M059J (cell line): ENCODE measurements around a stretch of chr11.

- RAMPAGE, long total RNA, result no peak
Measured at GRCh38 chr11:2752844-2753239, 132.7 kb downstream of the CDKN1C start.

DNA sequence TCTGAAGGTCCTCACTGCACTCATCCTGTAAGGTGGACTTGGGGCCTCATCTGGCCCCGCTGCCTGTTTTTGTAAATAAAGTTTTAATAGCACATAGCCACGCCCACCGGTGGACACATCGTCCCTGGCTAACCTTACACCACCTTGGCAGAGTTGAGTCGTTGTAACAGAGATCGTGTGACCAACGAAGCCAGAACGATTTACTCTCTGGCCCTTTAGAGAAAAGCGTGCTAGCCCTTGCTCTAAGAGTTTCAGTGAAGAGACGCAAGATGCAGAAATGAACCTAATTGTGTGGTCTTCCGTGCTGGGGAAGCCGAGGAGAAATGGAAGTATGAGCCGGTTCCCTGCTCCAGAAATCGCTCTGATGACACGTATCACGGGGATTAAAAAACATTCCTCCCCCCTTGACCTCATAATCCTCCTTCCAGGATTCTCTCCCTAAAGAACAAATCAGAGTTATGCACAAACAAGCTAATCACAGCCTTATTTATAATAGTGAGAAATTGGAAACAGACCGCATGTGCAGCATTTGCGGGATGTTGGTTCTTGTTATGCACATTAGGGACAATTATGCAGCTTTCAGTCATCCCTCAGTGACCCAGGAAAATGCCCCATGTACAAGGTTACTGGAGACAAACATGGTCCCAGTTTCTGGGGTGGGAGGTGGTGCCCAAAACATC is 80.0 kb downstream of the CDKN1C start:
- RAMPAGE, long total RNA, result no peak

GRCh38 chr11:2883450-2883955 is 2.1 kb downstream of the CDKN1C start:
- RAMPAGE, long total RNA, result no peak

DNA sequence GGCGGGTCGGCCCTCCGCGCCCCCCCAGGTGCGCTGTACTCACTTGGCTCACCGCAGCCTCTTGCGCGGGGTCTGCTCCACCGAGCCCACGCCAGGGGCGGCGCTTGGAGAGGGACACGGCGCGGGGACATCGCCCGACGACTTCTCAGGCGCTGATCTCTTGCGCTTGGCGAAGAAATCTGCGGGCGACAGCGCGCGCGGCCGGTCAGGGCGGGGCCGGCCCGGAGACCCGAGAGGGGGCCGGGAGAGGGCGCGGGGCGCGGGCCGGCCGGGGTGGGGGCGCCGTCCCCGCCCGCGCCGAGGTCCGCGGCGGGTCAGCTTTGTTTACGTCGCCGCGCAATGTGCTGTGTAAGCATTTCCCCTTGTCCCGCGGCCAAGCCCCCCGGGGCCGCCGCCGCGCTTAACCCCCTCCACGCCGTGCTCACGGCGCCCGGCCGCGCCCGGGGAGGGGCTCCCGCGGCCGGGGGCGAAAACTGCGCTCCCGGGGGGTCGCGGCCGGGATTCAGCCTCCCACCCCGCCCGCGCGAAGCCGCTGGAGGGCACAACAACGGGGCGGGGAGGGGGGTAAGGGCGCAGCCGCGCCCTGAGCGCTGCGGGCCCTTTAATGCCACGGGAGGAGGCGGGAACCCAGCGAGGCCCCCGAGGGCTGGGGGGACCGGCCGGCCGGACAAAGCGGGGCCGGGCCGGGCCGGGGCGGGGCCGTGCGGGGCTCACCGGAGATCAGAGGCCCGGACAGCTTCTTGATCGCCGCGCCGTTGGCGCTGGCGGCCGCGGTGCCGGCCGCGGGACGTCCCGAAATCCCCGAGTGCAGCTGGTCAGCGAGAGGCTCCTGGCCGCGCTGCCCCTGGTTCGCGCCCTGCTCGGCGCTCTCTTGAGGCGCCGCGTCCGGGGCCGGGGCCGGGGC is 1.4 kb downstream of the CDKN1C start:
- RAMPAGE, long total RNA, result no peak

DNA sequence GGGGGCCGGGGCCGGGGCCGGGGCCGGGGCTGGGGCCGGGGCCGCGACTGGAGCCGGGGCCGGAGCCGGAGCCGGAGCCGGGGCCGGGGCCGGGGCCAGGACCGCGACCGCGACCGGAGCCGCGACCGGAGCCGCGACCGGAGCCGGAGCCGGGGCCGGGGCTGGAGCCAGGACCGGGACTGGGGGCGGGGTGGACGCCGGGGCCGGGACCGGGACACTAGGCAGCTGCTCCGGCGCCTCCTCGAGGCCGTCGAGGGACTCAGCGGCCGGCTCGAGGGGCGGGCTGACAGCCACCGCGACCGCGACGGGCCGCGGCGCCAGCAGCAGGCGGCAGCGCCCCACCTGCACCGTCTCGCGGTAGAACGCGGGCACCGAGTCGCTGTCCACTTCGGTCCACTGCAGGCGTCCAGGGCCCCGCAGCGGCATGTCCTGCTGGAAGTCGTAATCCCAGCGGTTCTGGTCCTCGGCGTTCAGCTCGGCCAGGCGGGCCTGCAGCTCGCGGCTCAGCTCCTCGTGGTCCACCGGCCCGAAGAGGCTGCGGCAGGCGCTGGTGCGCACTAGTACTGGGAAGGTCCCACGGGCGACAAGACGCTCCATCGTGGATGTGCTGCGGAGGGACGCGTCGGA is 602 bp downstream of the CDKN1C start:
- RAMPAGE, long total RNA, result no peak

DNA sequence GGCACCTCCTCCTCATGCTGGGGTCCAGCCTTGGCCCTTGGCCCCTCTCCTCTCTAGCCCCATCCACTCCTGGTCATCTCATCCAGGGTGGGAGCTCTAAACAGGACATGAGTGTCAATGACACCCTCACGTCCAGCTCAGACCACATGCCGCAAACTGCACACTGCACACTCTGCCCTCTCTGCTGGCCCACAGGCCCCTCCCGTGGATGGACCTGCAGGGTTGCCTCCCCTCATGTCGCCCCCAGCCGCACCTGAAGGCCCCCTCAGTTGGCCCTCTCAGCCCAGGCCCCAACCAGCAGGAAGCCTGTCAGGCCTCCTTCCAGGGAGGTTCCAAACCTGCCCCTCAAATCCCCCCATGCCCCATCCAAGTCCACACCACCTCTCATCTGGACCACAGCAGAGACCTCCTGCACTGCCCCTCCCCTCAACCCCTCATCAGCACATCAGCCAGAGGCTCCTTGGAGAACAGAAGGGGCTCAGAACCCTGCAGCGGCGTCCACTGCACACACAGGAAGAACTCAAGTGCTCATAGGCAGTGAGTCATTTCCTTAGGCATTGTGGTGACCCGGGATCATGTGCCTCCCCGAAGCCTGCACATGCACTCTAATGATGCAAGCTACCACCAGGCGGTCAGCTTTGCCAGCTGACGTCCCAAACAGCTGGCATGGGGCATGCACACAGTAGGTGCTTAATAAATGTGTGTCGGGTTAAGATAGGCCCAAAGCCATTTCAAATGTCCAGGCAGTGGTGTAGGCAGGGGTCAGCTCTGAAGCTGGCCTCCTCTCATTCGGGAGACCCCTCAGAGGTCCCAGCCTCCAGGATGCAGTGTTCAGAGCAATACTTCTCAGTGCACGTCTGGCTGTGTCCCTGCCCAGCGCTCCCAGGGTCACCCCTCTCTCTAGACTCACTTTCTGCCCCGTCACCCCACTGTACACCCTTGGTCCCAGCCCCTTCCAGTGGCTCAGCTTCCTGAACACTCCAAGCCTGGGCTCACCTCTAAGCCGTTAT is 3.4 kb upstream of the SLC22A18 start:
- RAMPAGE, long total RNA, result no peak

GRCh38 chr11:2930030-2931146 is 1.2 kb upstream of the PHLDA2 start:
- RAMPAGE, long total RNA, result no peak

- RAMPAGE, long total RNA, result no peak
Measured at GRCh38 chr11:3123943-3124329, 41.2 kb downstream of the OSBPL5 start.

DNA sequence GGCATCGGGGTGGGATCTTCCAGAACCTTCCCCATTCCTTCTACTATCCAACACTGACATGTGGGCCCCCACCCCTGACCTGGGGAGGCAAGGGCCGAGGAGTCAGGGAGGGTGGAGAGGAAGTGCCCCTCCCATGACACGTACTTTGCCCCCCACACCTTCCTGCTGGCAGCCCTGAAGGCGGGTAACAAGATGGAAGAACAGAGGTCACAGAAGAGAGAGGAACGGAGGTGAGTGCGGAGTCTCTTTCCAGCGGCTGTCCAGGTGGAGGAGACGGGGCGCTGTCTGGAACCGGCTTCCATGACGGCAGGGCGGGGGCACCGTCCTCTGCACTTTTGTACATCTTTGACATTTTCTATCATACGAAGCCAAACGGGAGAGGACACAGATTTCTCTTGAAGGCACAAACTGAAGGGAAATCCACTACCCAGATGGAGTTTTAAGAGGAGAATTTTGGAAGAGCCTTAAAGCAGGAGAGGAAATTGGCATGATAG is 16.8 kb downstream of the OSBPL5 start:
- RAMPAGE, long total RNA, result no peak

DNA sequence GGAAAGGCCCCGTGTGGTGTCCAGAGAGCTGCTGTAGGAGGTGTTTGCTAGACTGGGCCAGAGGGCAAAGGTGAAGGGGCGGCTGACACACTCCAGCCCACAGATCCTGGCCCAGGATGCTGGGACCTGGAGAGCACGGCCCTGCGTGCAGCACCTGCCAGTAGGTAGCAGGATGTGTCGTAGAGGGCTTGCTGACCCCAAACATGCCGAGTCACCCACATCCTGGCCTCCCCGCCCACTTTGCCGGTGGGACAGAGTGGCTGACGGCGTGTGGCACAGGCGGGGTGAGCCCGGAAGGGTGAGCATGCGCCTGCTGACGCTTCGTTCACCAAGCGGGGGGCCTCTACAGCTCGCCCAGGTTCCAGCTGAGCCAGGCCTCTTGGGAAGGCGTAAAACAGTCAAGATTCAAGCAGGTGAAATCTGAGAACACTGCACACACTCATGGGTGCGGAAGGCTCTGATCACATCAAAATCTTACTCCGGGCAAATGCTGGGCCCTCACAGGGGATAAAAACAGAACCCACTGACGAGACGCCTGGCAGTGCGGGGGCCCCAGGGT is 10.9 kb downstream of the OSBPL5 start:
- RAMPAGE, long total RNA, result no peak

GRCh38 chr11:3380655-3381596 is 2.0 kb upstream of the ZNF195 start:
- RAMPAGE, long total RNA, result no peak

DNA sequence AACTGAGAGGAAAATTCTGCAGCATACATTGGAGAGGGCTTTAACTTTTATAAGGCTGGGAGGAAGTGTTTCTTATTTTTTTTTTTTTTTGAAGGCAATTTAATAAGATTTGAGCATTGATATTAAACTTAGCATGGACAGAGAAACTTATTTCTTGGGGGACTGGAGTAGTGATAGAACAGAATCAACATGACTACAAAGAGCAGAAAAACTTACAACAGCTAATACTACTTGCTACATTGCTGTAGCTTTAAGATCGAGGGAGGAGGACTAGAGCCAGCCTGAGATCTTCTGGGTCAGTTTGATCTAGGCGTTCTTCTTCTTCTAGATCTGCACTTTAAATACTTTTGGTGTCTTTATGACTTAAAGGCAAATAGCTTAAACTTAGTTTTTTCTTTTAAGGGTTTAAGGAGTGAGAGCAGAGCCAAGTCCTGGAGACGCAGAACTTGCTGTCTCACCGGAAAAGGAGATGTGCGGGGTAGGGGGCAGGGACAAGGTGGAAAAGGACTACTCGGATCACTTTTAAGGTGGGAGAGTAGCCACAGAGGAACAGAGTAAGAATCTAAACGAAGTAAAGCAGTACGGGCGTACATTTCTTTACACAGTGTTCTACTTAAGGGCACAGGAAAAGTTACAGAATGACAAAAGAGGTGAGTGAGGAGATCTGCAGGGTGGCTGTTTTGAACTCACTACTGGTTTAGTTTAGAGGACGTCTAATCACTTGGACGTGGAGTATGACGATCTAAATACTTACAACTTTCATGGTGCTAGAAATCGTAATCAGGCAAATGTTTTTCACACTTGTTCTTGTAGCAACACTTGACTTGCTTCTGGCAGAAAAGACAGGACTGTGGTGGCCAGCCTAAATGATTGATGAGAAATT is 127.2 kb downstream of the ART5 start:
- RAMPAGE, long total RNA, result no peak

DNA sequence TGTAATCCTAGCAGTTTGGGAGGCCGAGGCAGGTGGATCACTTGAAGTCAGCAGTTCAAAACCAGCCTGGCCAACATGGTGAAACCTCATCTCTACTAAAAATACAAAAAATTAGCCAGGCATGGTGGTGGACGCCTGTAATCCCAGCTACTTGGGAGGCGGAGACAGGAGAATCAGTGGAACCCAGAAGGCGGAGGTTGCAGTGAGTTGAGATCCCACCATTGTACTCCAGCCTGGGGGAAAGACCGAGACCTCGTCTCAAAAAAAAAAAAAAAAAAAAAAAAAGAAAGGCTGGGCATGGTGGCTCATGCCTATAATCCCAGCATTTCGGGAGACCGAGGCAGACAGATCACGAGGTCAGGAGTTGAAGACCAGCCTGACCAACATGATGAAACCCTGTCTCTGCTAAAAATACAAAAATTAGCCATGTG is 6.1 kb downstream of the NUP98 start:
- RAMPAGE, long total RNA, result no peak

- RAMPAGE, long total RNA, result no peak
Measured at GRCh38 chr11:3942674-3943578, 87.5 kb downstream of the STIM1 start.

DNA sequence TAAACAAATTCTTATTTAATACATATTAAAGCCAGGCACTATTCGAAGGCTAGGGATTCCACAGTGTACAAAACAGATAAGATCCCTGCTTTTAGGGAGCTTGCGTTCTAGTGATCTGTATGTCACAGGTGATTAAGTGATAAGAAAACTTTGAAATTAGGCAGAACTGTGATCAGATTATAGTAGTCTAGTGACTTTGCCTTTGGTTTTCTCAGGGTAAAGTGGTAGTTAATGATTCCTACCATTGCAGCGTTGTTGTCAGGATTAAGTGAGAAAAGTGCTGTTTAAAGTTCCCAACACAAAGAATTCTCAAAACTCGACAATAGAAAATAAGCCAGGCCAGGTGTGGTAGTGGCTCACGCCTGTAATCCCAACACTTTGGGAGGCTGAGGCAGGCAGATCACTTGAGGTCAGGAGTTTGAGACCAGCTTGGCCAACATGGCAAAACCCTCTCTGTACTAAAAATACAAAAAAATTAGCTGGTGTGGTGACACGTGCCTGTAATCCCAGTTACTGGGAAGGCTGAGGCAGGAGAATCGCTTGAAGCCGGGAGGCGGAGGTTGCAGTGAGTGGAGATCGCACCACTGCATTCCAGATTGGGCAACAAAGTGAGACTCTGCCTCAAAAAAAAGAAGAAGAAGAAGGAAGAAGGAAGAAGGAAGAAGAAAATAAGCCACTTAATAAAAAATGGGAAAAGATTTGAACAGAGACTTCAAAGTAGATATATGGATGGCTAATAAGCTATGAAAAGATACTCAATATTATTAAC is 119.4 kb upstream of the RRM1 start:
- RAMPAGE, long total RNA, result no peak

DNA sequence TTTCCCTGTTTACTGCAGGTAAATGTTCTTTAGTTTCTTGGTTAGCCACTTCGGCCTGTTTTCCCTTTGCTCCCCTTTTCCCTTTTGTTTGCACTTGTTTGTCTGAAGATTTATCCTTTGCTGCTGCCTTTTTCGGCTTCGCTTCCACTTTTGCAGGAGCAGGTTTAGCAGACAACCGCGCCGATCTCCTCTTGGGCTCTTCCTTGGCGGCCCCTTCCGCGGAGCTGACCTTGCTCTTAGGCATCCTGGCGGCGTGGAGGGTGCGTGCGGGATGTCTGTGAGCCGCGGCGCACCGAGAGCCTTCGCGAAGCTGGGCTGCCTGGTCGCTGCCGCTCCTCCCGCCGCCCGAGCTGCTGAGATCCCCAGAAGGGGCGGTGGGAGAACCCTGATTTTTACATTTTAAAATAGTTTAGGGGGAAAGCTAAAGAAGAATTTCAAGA is 105.4 kb upstream of the RRM1 start:
- RAMPAGE, long total RNA, result no peak

GRCh38 chr11:4059135-4059901 is 35.3 kb upstream of the RRM1 start:
- RAMPAGE, long total RNA, result no peak

DNA sequence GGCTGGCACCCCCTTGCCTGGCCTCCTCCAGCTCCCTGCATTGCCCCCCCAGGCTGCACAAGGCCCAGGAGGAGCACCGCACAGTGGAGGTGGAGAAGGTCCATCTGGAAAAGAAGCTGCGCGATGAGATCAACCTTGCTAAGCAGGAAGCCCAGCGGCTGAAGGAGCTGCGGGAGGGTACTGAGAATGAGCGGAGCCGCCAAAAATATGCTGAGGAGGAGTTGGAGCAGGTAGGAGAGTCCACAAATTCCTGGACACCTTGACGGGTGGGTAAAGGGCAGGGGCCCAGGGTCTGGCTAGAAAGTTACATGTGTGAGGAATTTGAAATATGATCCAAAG is 20.2 kb upstream of the RRM1 start:
- RAMPAGE, long total RNA, result no peak

- RAMPAGE, long total RNA, result no peak
Measured at GRCh38 chr11:4095718-4096298, 1.2 kb downstream of the RRM1 start.

DNA sequence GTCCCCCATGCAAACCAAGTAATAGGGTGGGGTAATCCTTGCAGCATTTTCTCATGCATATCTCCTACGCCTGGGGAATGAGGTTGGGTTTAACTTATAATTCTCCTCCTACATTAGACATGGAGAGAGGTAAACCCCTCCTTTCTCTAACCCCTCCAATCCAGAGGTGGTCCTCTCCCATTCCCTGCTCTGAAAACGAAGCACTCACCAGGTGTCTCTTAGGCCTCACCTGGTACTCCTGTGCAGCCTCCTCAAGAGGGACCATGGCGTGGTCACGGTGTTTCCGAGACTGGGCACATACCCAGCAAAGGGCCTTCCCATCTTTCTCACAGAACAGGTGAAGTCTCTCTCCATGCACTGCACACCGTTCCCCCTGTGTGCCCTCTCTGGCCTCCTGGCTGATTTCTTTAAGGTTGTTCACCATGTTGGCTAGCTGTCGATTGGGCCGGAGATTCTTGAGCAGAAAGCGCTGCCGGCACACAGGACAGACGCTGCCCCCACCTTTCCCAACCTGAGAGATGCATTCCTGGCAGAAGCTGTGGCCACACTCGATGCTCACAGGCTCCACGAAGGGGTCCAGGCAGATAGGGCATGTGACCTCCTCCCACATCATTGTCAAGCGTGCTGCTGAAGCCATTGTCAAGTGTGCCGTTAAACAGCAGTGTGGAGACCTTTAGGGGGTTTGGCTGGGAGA is 3.6 kb downstream of the TRIM21 start:
- RAMPAGE, long total RNA, result no peak